Bronchial epithelial cell (primary cell): ENCODE measurements around a stretch of chr7.

DNA sequence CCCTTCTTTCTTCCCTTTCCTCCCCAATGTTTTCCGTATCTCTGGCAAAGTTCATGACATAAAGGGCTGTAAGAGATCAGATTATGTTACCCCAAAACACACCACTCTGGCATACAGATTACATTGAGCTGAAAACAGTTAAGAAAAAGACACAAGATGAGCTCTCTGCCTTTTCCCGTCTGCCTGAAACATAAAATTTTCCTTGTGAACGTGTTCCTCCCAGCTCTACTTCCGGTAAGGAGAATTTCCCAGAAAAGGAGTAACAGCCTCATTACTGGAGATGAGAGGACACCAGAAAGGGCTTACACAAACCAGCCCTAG is 441.1 kb downstream of the SDK1 start:
- RRBS, 2 experiments = no CpG with 5 or more reads among the region's 4 CpGs

DNA sequence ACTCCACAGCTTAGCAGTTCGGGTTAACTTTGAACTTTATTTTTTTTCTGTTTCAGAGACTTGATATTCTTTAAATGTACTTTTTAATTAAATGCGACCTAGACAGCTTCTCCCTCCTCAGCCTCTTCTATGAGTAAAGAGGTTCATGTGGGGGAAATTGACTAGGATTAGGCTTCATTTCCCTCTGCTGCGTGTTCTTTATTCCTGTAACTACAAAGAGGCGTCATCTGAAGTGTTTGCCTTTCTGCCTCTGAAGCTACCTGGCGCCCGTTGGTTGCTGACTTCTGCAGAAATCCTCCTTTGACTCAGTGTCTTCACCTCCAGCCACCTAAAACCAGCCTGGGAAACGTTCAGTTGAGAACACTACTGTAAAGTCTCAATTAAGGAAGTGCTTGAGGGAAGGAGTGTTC is 642.6 kb downstream of the SDK1 start:
- RRBS, 2 experiments = no CpG with 5 or more reads among the region's 7 CpGs

GRCh38 chr7:4641546-4642465 is 40.3 kb upstream of the FOXK1 start:
- RRBS, 2 experiments = under 1 to 1% methylated on average over 59 of the region's 111 CpGs

DNA sequence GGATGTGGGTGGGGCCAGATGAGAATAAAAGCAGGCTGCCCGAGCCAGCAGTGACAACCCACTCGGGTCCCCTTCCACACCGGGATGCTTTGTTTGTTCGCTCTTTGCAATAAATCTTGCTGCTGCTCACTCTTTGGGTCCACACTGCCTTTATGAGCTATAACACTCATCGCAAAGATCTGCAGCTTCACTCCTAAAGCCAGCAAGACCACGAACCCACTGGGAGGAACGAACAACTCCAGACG is 18.8 kb downstream of the AP5Z1 start:
- RRBS, 2 experiments = no CpG with 5 or more reads among the region's 8 CpGs

DNA sequence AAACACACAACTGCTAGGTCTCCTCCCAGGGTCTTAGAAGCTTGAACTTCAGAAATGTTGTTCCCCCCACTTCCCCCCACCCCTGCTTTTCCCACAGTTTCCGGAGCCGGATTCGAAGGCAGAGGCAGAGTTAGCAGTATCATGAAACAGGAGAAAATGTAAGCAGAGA is 1.8 kb downstream of the RADIL start:
- RRBS, 2 experiments = no CpG with 5 or more reads among the region's 3 CpGs

GRCh38 chr7:4999820-5000504 is 41.0 kb upstream of the MMD2 start:
- RRBS, 2 experiments = no CpG with 5 or more reads among the region's 4 CpGs

GRCh38 chr7:5064071-5065097 is 18.7 kb downstream of the RBAK start:
- RRBS, 2 experiments = no CpG with 5 or more reads among the region's 13 CpGs

GRCh38 chr7:5144322-5144820 is 45.7 kb upstream of the WIPI2 start:
- RRBS, 2 experiments = 38 to 42% methylated on average over 6 of the region's 27 CpGs

GRCh38 chr7:5231762-5232282 is 41.8 kb downstream of the WIPI2 start:
- RRBS, 2 experiments = no CpG with 5 or more reads among the region's 15 CpGs

DNA sequence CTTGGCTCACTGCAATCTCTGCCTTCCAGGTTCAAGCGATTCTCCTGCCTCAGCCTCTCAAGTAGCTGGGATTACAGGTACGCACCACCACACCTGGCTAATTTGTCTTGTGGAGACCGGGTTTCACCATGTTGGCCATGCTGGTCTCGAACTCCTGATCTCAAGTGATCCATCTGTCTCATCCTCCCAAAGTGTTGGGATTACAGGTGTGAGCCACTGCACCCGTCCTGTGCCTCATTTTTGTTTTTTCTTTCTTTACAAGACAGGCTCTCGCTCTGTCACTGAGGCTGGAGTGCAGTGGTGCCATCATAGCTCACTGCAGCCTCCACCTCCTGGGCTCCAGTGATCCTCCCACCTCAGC is 21.8 kb downstream of the SLC29A4 start:
- RRBS, 2 experiments = no CpG with 5 or more reads among the region's 6 CpGs

- RRBS, 2 experiments = no CpG with 5 or more reads among the region's 13 CpGs
These were observed 37.6 kb downstream of the SLC29A4 start for GRCh38 chr7:5320369-5320764.

- RRBS, 2 experiments = no CpG with 5 or more reads among the region's 14 CpGs
These were observed 19.1 kb downstream of the TNRC18 start for GRCh38 chr7:5404450-5405033.

DNA sequence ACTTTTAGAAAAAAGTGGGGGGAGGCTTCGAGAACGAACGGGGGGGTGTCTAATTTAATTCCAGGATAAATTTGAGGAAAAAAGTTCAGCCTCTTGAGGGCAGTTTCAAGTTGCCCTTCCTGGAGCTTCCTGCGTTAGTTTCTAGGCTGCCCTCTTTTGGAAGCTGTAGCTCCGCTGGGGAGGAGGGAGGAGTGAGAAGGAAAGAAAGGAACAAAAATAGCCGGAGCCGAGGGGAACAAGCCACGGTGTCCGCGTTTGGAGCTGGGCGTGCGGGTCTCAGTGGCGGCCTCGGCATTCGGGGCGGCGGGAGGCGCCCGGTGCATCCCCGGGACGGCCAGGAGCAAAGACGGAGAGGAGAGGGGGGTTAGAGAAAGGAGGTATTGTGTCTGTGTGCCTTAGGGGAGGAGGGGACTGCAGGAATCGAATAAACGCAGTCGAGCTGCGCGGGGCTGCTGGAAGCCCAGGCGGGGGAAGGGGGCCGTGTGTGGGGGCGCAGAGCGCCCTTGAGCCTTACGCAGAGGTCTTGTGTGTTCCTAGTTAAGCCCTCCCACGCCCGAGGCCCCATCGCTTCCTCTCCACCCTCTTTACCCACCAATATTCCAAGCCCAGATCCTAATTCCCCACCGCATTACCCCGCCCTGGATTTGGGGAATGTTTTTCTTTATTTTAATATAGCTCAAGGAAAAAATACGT is 2.0 kb upstream of the TNRC18 start:
- RRBS, 2 experiments = under 1 to 2% methylated on average over 12 of the region's 38 CpGs

GRCh38 chr7:5429546-5430557 is 6.2 kb upstream of the TNRC18 start:
- RRBS, 2 experiments = under 1 to 2% methylated on average over 9 of the region's 43 CpGs

GRCh38 chr7:5578544-5579190 is 13.9 kb upstream of the FSCN1 start:
- RRBS, 2 experiments = no CpG with 5 or more reads among the region's 20 CpGs

DNA sequence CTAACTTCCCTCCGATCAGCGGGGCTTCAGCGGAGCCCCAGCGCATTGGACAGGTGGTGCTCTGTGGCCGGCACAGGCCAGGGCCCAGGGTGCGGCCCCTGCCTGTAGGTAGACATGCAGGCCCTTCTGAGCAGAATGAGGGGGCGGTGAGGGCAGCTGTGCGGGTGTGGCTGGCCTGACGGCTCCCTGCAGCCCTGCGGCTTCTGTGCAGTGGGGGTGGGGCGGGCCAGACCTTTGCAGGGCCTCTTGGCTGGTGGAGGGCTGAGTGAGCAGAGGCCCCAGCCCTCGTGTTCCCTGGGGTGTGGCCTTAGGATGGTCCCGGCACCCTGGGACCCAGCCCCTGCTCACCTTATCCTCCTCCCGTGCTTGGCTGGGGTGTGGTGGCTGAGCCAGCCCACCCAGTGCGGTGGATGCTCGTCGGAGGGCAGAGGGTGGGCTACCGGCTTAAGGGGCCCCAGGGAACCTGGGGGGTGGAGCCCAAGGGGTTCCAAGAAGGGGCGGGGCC is 6.2 kb downstream of the FSCN1 start:
- RRBS, 2 experiments = no CpG with 5 or more reads among the region's 19 CpGs

DNA sequence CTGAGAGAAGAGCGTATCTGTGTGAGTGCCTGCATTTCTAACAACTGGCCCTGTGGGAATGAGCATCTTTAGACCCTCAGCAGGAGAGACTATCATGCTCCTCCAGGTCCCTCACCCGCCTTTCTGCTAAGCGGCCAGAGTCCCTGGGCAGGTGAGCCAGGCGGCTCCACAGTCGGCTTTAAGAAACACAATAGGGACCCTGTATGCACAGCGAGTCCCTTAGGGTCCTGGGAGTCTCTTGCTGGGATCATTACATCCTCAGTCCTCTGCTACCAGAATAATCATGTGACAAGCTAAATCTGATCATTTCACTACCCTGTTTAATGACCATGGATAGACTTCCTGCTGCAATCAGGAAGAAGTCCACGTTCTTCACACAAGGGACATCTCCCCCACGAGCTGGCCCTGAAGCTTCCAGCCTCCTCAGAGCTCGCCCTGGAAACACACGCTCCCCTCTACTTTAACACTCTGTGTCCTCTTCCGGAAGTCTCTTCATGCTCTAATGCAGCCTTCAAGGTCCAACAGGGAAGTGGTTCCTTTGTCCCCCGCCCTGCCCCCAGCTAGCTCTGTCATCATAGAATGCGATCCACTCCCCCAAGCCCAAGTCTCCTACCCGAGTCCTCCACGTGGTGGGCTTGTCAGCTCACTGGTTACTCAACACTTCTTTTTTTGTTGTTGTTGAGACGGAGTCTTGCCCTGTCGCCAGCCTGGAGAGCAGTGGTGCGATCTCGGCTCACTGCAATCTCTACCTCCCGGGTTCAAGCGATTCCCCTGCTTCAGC is 87.3 kb downstream of the FSCN1 start:
- RRBS, 2 experiments = no CpG with 5 or more reads among the region's 21 CpGs

GRCh38 chr7:5695132-5696261 is 86.0 kb downstream of the RNF216 start:
- RRBS, 2 experiments = 55 to 59% methylated on average over 8 of the region's 26 CpGs

GRCh38 chr7:5701292-5701687 is 80.2 kb downstream of the RNF216 start:
- RRBS, 2 experiments = no CpG with 5 or more reads among the region's 7 CpGs

DNA sequence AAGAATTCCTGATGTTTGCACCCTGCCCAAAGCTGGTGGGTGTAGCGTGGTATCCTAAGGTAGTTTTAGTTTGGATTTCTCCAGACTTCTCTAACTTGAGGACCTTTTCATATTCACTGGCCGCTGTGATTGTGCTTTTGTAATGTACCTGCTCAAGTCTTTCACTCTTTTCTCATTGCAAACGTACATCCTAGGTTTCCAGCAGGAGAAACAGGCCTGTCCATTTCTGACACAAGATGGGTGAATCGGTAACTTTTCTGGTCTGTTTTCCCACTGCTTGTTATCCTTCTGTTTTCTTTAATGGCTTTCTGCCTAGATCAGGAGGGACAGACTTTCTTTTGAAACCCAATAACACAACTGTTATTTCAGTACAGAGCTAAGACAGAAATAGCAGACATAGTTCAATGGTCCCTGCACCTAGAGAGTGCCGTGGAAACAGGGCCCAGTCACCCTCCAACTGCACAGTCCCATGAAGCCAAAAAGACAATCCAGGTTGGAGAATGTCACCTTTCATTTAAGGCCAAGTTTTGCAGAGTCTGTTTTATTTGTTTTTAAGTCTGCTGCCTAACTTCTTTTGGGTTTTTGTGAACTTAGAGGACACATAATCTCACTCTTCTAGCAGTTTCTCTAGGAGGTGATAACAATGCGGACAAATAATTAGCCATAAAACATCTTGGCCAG is 2.4 kb downstream of the AIMP2 start:
- RRBS, 2 experiments = no CpG with 5 or more reads among the region's 6 CpGs